ENCODE measurements around a stretch of chr17.

GRCh38 chr17:36579040-36579402 lies 12.7 kb upstream of the DHRS11 start:
- CAGE, long polyA plus RNA, result no peak
- RRBS, result no CpG with 5 or more reads among the region's 5 CpGs

DNA sequence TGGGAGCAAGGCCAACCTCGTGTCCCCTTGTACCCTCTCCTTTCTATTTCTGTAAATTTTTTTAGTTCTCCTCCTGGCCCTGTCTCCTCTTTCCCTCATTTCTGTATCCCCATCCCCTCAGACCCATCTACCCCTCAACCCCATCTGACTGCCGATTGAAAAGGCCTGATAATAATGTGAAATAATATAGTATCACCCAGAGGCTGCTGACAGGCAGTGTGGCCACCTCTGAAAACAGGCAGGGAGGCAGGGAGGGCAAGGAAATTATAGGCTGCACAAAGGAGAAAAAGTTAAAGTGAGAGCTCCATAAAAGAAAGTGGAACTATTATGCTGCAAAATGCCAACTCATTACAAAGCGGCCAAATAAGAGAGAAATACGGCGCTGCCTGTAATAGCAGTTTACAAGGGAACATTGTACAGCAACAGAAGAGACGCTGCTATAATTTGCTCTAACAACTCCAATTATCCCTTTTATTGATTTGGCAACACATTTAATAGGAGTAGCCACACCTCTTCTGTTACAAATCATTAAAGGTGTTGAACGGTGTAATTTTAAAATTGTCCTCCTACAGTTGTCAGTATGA lies 120.1 kb downstream of the MRM1 start:
- CAGE, long polyA plus RNA, result no peak
- RRBS, result no CpG with 5 or more reads among the region's 7 CpGs

- CAGE, long polyA plus RNA, result no peak
- RRBS, result no CpG with 5 or more reads among the region's 19 CpGs
Measured at GRCh38 chr17:36940242-36940630, 3.0 kb downstream of the LHX1 start.

- CAGE, long polyA plus RNA, result no peak
- RRBS, result no CpG with 5 or more reads among the region's 4 CpGs
Measured at GRCh38 chr17:37147289-37147982, 198.7 kb downstream of the AATF start.

- CAGE, long polyA plus RNA, result no peak
- RRBS, result no CpG with 5 or more reads among the region's 94 CpGs
Measured at GRCh38 chr17:37358786-37359819, 16.7 kb upstream of the C17orf78 start.

DNA sequence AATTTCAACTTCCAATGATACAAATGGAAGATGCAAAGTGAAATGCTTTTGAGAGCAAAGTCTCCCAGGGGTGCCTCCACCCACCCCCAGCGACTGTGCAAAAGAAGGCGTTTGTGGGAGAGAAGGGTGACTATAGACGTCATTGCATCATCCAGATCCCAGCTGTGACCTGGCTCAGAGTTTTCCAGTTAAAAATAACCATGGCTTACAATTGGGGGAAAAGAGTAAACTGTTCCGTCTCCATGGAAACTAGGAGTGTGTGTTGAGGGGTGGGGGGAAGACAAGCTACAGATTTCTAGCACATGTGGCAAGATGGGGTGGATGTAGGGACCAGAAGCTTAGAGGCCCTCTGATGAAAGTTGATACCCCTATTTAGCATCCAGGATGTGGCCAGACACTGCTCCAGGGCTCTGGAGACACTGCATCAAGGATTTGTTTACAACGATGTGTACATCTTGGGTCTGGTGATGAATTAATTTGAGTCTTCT lies 6.4 kb upstream of the DUSP14 start:
- CAGE, long polyA plus RNA, result no peak
- RRBS, result no CpG with 5 or more reads among the region's 5 CpGs

DNA sequence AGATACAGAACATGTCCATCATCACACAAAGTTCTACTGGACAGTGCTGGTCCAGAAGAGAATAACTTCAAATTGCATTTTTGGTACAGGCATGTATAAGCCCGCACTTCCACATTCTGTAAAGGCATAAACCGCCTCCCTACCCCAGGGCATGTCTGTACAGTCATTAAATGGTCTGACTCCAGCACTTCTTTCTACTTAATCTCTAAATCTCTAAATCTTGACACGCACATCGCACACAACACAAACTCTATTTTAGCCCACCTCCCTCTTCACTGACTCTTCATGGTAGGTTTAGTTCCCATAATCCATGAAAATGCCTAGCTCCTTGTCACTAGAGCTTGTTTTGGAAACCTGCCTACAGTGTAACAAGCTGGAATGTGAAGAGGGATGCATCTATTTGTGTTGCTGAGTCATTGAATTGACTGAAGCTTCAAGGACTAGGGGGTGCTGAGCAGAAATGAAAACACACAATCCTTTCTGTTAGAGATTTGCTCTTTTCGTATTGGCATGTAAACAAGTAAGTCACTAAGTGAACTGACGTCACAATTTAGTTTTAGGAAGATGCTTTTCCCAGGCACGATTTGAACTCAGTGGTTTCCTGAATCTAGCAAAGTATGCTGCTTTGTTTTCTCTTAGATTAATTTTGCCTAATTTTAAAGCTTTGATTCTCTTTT lies 1.6 kb upstream of the DUSP14 start:
- CAGE, long polyA plus RNA, result no peak
- RRBS, result no CpG with 5 or more reads among the region's 7 CpGs

DNA sequence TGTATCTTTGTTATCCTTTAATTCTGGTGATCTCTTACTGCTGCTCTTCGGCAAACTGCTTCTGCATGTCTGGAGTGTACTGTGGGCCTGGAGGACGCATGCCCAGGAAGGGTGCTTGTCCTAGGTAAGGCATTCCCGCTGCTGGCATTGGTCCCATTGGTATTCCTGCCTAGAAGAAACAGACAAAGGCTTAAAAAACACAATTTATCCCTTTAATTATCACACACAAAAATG lies 22.9 kb downstream of the SYNRG start:
- CAGE, long polyA plus RNA, result no peak
- RRBS, result no CpG with 5 or more reads among the region's 3 CpGs

GRCh38 chr17:37671176-37671786 lies 28.0 kb upstream of the DDX52 start:
- CAGE, long polyA plus RNA, result no peak
- RRBS, result no CpG with 5 or more reads among the region's 7 CpGs

DNA sequence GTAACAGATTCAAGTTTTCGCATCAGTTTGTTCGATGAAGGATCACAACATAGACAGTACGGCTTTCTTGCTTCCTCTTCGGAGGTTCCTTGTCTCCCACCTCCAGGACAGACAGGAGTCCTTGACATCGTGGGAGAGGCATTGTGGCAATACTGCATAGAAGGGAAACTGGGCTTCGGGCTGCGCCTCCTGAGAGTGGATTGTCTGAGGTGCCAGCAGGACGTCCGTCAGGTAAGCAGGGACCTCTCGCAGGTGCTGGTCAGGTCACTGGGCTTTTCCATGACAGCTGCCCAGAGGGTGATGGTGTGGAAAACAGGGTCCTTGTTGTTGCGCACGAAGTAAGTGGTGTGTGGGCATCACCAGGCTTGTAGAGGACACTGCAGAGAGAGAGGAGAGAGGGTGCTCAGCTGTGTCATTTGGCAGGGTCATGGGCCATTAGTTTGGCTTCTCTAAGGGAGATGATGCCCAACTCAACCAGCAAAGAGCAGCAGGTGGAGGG lies 43.8 kb upstream of the DDX52 start:
- CAGE, long polyA plus RNA, result no peak
- RRBS, result no CpG with 5 or more reads among the region's 12 CpGs

DNA sequence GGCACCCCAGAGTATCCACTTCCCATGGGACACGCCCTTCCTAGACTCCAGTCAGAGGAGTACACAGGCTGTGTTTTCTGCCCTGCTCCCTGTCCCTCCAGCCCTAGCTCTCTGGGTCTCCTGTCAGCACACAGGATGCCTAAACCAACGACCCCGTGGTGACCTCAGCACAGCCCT lies 15.1 kb downstream of the HNF1B start:
- CAGE, long polyA plus RNA, result no peak
- RRBS, result no CpG with 5 or more reads among the region's 3 CpGs

DNA sequence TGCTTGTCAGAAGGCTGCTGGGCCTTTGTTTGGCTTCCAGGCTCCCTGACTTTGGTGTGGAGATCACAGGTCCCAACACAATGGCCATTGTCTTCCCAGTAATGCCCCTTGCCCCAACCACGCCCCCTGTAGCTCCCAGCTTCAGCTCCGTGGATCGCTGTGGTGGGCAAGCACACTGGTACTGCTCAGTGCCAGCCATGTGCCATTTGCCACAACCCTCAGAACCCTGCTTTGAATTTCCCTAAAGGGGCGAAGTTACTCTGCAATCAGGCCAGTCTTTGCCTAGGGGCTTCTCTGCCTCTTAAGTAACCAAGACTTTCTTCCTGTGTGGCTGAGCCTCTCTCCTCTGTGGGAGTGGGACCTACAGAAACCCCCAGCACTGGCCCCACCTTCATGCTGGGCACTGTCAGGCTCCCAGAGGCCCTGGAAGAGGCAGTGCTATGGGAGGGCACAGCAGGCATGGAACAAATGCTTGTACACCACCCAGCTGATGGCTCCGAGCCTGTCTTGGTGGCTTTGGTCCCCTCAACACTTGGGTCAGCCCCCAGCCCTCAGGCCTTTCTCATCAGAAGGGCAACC lies 14.7 kb downstream of the HNF1B start:
- CAGE, long polyA plus RNA, result no peak
- RRBS, result no CpG with 5 or more reads among the region's 5 CpGs

- CAGE, long polyA plus RNA, result no peak
- RRBS, result no CpG with 5 or more reads among the region's 13 CpGs
Measured at GRCh38 chr17:37746064-37746555, 1.3 kb upstream of the HNF1B start.

GRCh38 chr17:38403302-38403861 lies 24.9 kb upstream of the ARHGAP23 start:
- CAGE, long polyA plus RNA, result no peak
- RRBS, result no CpG with 5 or more reads among the region's 6 CpGs

- CAGE, long polyA plus RNA, result no peak
- RRBS, result no CpG with 5 or more reads among the region's 41 CpGs
Measured at GRCh38 chr17:38453995-38454513, 25.8 kb downstream of the ARHGAP23 start.

GRCh38 chr17:38455858-38456708 lies 27.8 kb downstream of the ARHGAP23 start:
- CAGE, long polyA plus RNA, result no peak
- RRBS, result no CpG with 5 or more reads among the region's 11 CpGs

- CAGE, long polyA plus RNA, result no peak
- RRBS, result no CpG with 5 or more reads among the region's 6 CpGs
Measured at GRCh38 chr17:38459605-38459953, 31.3 kb downstream of the ARHGAP23 start.

DNA sequence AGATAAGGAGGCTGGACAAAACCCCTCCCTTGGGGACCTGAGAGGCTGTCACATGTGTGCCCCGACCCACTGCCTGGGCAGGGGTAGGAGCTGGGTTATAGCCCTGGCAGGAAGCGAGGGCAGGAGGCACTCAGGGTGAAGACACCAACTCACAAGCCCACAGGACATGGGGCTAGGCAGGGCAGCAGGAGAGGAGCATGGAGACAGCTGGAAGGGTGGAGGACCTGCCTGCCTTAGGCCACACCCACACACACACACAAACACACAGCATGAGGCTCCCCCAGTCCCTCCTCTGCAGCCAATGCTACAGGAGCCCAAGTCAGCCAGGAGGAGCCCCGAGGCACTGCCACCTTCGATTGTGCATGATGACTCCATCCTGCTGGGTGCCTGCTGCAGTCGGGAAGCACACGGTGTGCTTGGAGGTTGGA lies 20.7 kb downstream of the SRCIN1 start:
- CAGE, long polyA plus RNA, result no peak
- RRBS, result no CpG with 5 or more reads among the region's 6 CpGs

DNA sequence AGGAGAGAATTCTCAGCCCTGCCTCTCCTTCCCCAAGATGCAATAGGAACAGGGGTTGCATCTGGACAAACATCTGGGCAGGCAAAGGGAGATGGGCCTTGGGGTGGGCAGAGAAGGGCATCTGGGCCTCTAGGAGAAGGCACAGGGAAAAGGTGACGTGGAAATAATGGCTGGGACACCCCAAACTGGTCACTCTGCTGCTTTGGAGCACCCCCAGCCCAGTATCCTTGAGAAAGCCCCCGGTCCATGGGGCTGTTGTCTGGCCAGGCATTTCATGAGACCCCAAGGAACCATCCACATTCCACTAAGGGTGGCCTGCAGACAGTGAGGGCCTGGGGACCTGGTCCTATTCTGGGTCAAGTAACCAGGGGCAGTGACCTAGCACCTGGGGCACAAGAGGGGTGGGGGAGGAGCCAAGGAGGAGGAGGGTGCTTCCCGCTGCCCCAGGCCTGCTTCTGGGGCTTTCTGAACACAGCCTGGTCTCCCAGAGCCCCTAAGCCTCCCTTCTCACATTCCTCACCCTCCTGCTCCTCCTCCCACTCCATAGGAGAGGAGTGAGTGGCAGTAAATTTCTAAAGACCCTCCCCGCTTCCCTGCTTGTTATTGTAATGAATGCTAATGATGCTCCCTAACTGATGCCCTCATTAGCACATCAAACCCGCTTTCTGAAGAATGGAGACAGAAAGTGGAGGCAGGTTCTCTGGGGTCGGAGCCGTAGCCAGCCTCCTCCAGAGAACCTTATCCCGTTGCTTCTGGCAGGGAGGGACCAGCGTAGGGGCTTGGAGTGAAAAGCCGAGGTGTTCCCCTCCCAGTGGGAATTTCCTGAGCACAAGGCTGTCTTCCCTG lies 3.5 kb upstream of the SRCIN1 start:
- CAGE, long polyA plus RNA, result no peak
- RRBS, result no CpG with 5 or more reads among the region's 10 CpGs

DNA sequence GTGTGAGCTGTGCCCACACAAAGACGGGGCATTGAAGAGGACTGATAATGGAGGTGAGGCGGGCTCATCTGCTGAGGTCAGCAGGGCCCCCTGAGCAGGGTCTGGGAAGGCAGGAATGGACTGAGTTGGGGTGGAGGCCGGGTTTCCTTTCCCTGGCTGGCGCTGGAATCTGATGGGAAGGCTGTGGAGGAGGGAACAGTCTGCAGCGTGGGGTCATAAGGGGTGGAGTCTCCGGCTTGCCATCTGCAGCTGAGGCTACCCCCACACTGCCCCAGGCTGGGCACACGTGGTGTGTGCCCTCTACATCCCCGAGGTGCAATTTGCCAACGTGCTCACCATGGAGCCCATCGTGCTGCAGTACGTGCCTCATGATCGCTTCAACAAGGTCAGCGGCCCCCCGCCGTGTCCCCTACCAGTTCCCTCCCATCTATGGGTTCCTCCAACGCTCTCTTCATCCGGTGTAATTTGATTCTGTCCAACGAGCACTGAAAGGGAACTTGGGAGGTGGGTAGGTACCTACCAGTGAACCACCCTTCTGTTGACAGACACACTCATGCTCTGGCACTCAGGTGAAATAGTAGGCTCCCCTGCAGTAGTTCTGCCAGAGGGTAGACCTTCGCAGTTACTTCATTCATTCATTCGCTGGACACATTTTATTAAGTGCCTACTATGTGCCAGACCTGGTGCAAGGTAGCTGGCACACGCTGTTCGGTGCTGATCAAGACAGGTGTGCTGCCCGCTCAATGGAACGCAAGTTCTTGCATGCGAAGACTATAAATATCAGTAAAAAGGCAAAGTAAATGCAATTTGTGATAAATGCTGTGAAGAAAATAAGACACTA lies 2.6 kb downstream of the MLLT6 start:
- CAGE, long polyA plus RNA, result no peak
- RRBS, result no CpG with 5 or more reads among the region's 25 CpGs